Measurements from ENCODE around the gene DYNLT5.

GRCh38 chr1:64919150-64919715 is 47.1 kb downstream of the JAK1 start:
- PRO-cap: no peak

GRCh38 chr1:64930974-64931571 is 35.3 kb downstream of the JAK1 start:
- PRO-cap: no peak

GRCh38 chr1:65067992-65068974 is 79.7 kb upstream of the AK4 start:
- PRO-cap: bidirectional peak, plus-strand start at chr1:65068267, minus-strand start at chr1:65068306; bidirectional peak, plus-strand start at chr1:65068907, minus-strand start at chr1:65068895

GRCh38 chr1:65146937-65147261 is 1.1 kb upstream of the AK4 start:
- PRO-cap: no peak

- PRO-cap: no peak
These were observed 55.4 kb upstream of the DNAJC6 start for GRCh38 chr1:65253961-65254230.

DNA sequence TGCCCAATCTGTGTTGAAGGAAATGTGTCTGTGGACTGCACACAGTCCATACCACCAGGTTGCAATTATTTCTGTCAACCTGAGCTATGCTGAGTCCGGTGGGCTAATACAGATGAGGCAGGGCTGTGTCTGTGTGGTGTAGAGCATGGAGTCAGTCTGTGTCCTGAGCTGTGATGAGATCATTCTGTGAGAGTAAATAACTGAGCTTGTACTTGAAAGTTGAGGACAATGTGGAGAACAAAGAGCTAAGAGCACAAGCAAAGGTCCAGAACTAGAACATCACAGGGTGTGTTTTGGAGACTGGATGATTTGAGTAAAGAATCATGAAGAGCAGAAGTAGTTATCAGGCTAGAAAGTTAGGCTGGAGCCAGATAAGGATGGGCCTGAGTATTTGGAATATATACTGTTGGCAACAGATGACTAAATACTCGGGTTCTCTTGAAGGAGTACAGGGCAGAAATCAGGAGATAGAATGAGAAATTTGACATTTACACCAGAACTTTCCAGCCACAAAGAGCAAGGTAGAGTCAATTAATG is 48.7 kb downstream of the LEPR start:
- PRO-cap: no peak

DNA sequence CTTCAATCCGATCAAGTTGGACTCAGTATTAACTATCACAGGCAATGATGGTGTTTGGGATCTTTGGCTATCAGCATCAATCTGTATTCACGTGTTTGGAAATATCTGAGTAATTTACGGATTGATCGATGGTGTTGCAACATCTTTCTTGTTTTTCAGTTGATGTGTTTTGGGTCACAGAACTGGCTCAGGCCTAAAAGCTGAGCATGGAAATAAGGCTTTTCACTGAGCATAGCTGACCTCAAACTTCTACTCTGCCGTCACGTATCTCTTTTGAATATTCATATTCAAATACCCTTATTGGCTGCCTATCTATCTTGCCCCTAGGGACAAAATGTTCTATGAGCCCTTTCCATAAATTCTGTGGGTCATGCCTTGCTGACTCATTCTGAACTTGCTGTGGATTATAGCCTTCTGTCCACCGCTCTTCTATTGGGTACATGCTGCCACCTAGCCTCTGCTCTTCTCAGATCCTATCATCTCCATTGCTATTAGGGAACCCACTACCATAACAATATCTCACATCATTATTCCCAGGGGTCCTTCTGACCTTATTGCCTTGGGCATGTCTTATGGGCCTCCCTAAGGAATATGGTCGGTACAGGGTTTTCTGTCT is 156.1 kb downstream of the PDE4B start:
- PRO-cap: no peak

DNA sequence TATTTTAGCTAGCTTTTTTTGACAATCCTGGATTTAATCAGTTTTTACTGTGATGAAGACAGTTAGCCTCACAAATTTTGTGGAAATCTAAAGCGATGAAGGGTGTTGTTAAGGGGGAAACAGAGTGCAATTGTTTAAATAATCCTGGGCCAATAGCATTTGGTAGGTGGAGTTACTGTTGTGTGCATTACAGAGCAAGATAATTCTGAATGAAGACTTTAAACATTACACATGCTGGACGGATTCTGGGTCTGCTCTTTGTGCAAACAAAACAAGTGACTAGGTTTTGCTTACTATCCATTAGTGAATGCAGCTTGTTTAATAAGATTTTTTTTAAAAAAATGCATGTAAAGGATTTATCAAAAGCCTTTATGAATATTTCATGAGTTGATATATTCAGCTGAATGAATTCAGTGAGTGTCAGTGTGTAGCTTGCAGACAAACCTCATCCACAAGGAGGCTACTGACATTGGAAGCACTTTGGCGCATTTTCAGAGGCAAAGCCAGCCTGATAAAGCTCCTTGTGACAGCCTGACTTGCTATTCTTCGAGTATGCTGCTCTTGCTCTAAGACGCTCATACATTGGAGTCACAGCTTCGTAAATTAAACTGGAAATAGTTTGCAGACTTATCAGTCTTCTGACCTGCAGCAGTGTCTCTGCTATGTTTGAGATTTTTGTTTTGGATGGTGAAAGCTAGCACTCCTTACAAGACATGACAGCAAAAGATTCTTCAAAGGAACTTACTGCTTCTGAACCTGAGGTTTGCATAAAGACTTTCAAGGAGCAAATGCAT is 199.7 kb downstream of the PDE4B start:
- PRO-cap: no peak

DNA sequence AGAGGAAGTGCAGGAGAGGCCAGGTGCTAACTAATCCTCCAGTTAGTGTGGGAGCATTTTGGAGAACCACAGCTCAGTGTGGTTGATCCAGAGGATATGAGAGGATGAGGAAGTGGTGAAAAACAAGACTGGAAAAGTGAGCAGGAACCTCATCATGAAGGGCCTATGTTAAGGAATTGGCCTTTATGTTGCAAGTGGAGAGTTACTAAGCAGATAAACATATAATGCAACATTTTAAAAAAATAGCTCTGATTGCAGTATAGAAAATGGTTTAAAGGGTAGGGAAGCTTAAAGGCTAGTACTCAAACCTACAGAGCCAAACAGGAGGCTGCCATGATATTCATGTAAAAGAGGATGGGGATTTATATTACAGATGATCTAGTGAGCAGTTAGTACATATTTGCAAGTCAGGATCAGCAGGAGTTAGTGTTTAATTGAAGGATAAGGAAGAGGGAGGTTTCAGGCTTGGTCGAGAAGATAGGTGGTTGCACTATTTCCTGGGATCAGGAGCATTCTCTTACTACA is 282.2 kb upstream of the SGIP1 start:
- PRO-cap: no peak

DNA sequence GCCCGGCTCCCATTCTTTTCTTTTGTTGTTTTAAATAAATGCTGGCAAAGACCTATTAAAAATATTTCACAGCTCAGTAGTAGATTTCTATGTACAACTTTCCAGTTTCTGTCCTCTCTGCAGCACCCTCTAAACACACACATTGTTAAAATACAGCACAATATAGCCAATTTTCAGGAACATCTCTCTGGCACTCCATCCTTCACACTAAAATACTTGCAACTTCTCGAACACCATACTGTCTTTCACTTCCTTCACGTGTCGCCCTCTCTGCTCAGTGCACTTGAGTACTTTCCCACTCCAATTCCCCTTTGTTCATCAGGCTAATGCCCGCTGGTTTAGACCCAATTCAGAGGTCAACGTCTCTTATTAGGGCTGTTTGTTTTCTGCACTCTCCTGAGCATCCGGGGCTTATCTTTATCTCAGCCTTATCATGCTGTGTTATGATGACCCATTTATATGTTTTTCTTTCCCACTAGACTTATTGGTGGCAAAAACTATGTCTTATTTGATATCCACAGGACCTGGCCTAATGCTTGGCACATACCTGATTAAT is 238.2 kb upstream of the SGIP1 start:
- PRO-cap: no peak

GRCh38 chr1:66333463-66334215 is 200.3 kb upstream of the SGIP1 start:
- PRO-cap: no peak

GRCh38 chr1:66342745-66343068 is 191.2 kb upstream of the SGIP1 start:
- PRO-cap: no peak

GRCh38 chr1:66351292-66352431 is 182.3 kb upstream of the SGIP1 start:
- PRO-cap: no peak

GRCh38 chr1:66356590-66357103 is 177.3 kb upstream of the SGIP1 start:
- PRO-cap: no peak

DNA sequence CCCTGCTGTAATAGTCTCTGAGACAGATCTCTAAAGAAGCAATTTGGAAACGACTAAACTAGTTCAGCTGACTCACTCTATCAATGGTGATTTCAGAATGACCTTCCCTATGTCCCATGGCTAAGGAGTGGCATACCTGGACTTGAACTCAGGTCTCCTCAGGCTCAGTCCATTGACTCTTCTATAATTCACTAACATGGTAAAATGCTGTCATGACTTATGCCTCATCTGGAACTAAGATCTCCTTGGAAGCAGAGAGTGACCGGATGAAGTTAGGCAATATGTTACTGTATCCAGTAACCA is 30.1 kb downstream of the SGIP1 start:
- PRO-cap: no peak

GRCh38 chr1:66728976-66729472 is 23.2 kb upstream of the DYNLT5 start:
- PRO-cap: bidirectional peak, plus-strand start at chr1:66729345, minus-strand start at chr1:66729253

GRCh38 chr1:66751948-66752941 is at the start of gene DYNLT5:
DYNLT5 (plus strand) TSS chr1:66752459.
- PRO-cap: no peak

DNA sequence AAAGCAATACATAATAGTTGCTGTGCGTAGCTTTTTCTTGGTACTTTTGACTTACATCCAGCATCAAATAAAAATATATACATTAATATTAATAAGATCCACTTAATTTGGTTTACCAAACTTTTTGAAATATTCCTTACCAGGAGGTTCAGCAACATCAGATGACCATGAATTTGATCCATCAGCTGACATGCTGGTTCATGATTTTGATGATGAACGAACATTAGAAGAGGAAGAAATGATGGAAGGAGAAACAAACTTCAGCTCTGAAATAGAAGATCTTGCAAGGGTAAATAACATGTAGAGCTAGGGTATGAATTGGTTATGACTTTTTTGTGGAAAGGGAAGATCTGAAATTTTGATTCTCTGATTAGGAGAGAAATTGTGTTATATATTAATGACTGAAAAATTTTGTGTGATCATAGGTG is 21.2 kb downstream of the MIER1 start:
- PRO-cap: no peak

DNA sequence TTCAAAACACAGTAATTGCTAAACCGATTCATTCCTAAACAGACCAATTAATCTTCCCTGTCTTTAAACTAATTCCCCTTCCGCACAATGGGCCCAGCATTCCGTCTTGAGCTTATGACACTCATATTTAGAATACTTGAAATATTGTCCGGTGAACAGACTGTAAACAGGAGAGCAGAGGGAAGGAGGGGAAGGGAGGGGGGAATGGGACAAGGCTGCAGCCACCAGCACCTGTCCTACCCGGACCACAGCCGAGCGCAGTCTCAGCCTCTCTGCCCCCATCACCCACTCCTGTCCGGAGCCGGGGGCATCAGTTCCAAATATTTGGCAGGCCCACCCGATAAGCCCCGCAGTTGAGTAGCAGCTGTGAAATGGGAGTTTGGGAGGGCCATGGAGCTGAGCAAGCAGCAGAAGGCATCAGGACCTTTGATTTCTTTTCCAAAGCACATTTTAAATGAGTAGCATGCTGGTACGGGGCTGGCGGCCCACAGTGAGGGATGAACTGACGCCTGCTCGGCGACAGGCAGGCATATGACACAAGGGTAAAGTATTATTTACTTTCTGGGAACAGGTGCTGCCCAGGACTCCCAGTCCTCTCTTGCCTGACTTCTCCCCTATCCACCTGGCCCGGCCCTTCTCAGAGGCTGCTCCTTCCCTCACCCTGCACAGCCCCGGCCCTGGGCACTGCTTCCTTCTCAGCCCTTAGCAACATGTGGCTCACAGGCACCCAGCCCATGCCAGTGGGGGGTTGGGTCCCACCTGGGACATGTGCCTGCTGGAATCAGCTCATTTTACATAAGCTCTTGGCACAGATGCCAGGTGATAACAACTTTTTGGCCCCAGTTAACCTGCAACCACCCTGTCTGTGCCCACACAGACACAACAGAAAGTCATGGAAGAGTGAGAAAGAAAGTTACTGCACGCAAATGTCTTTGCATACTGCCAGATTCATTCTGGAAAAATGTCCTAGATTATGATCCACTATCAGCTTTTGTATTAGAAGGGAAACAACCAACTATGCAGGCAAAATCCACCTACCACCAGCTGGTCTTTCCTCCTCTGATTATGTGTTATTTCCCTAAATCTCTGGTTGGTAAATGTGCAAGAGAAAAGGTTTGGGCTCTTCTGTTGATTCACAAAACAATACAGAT is 112.4 kb upstream of the GADD45A start:
- PRO-cap: no peak

GRCh38 chr1:67652881-67653328 is 32.1 kb upstream of the GADD45A start:
- PRO-cap: no peak